Glomerular endothelial cell (primary cell): ENCODE results near the gene SEC22C.

GRCh38 chr3:42581599-42582829 is at the start of gene SEC22C:
SEC22C (minus strand) TSS chr3:42581967.
- RAMPAGE, long total RNA, result start-site peak on the minus strand at chr3:42581919-42581974, 187 and 155 reads in 2 replicates

- RAMPAGE, long total RNA, result no peak
These were observed 386 bp upstream of the NKTR start for GRCh38 chr3:42600015-42600585.

- RAMPAGE, long total RNA, result no peak
These were observed 5.5 kb upstream of the CCDC13 start for GRCh38 chr3:42778439-42779054.

GRCh38 chr3:42811193-42812153 is 2.2 kb downstream of the ACKR2 start:
- RAMPAGE, long total RNA, result no peak

DNA sequence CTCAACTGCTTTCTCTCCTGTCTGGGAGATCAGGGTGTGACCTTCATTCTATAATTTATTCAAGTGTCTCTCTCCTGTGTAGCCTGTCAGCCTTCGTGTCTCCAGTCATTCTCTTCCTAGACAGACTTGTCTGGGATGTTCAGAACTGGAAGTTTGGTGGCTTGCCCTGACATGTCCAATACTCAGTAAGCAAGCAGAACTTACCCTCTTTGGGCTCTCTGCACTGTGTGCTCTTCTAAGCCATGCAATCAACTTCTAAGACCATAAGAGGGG is 14.1 kb downstream of the ACKR2 start:
- RAMPAGE, long total RNA, result no peak

- RAMPAGE, long total RNA, result no peak
These were observed 22.0 kb downstream of the CYP8B1 start for GRCh38 chr3:42853589-42854112.

- RAMPAGE, long total RNA, result no peak
These were observed 476 bp downstream of the CYP8B1 start for GRCh38 chr3:42875122-42875684.

- RAMPAGE, long total RNA, result no peak
These were observed 8.7 kb downstream of the ZNF662 start for GRCh38 chr3:42914458-42915205.

- RAMPAGE, long total RNA, result no peak
These were observed 19.2 kb downstream of the POMGNT2 start for GRCh38 chr3:43086456-43087279.

DNA sequence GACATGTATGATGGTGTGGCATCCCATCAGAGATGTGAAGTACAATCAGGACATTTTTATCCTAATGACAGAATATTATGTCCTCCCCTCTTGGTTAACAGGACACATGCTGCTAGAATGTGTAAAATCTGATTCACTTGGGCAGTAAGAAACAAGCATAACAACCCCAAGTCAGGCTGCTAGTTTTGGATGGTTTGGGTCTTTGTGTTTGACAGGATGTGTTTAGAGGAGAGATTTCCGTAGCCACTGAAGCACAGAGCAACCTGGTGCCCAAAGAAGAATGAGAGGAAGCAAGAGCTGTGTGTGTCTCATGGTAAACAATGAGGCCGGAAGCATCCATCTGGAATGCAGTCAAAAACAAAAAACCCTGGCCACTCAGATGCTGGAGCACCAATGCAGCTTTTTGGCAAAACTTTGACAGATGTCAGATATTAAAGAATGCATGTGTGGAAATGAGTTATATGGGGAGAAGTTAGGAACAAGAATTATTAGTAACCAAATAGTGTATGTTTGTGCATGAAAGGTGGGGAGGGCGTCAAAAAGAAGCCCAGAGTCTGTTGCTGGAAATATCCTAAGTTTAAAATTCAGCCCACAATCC is 39.4 kb upstream of the SNRK start:
- RAMPAGE, long total RNA, result no peak

DNA sequence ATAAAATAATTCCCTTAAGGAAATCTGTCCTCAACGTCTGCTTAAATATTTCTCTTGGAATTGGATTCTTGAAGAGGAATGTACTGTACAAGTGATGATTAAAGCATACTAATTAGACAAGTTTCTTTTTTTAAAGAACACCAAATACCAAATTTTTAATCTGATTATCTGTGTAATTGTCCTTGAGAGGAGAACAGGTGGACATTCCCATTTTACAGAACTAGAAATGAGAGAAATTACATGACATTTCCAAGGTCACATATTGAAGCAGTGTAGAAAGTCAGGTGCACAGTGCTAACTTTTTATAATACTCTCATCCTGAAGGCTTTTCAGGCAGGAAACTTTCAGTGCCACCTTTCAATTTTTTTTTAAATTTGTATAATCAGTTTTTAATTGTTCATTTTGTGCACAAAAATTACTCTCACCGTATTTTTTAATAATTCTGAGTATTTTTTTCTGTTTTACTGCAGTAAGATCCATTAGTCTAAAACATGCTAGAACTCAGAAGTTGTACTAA is 1.6 kb downstream of the SNRK start:
- RAMPAGE, long total RNA, result no peak

GRCh38 chr3:43288630-43289900 is 2.7 kb downstream of the SNRK start:
- RAMPAGE, long total RNA, result no peak

- RAMPAGE, long total RNA, result no peak
These were observed 3.9 kb downstream of the SNRK start for GRCh38 chr3:43290292-43290641.

GRCh38 chr3:43325830-43326263 is 39.5 kb downstream of the SNRK start:
- RAMPAGE, long total RNA, result no peak

GRCh38 chr3:43347500-43348318 is 61.4 kb downstream of the SNRK start:
- RAMPAGE, long total RNA, result no peak

DNA sequence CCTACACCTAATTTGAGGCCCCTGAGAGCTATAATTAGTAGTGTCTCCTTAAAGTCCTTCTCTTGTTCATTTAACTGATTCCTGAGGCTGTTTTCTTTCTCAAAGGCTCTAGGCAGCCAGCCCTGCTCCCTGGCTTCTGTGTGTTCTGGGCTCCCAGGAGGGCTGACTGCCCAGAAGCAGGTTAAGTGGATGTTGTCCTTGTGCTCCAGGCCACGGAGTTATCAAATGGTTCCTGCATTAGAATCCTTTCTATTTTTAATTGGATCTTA is 140.0 kb downstream of the SNRK start:
- RAMPAGE, long total RNA, result no peak

GRCh38 chr3:43485808-43486189 is 136.0 kb downstream of the ANO10 start:
- RAMPAGE, long total RNA, result no peak

- RAMPAGE, long total RNA, result no peak
These were observed 22.4 kb upstream of the ANO10 start for GRCh38 chr3:43644240-43644680.

DNA sequence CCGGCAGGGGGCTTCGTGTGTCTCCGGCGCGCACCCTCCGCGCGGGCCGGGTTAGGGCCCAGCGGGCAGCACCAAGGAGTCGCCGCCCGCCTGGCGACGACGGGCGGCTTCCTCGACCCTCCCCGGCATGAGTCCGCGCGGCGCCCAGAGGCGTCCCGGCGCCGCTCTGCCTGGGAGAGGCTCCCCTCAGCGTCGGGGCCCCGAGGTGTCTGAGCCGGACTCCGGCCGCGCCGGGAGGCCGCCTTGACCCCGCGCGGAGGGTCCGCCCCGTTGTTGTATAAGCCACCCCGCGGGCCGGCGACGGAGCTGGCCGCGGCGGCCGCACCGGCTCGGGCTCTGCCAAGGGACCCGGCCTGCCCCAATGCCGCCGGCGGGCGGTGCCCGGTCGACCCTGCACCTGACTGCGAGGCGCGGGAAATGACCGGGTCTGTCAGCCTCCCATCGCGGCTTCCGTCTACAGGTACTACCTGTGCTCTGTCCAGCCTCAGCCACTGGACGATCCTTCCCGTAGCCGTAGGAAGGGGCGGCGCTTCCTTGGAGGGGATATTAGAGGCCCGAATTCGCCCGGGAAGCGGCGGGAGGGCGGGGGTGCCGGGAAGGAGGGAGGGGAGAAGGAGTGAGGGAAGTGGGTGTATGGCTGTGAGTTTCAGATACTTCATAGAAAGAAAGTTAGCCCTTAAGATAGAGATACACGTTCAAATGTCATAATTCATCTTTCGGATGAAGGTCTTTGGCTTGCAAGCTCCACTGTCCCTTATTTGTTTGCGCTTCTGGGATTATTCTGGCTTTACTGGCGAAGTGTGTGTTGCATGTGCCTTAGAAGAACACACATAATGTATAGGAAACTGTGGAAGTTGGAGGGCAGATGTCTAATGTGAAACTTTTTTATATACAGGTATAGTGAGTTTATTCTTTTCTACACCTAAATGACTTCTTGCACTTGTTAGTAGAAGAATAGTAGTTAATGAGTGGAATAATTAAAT is 603 bp downstream of the ABHD5 start:
- RAMPAGE, long total RNA, result no peak

GRCh38 chr3:43713134-43713541 is 22.4 kb downstream of the ABHD5 start:
- RAMPAGE, long total RNA, result no peak